K562 (cell line): Measurements from ENCODE around the genes AKAP7, ENPP1 and TAAR8.

GRCh38 chr6:130993420-130993977 lies 69.5 kb downstream of the EPB41L2 start:
- RAMPAGE, long total RNA: no peak
- RRBS: no CpG with 5 or more reads among the region's 12 CpGs
PRO-cap:
- standard: bidirectional peak, plus-strand start at chr6:130993776, minus-strand start at chr6:130993621
- CoPRO, capped RNA only, 2 experiments: peak in 2 of 2 experiments; most common plus-strand start chr6:130993775 (in 1); most common minus-strand start chr6:130993472 (in 1)
- CoPRO, capped and uncapped RNA, 2 experiments: no peak in any of the 2 experiments
- CoPRO, uncapped RNA only, 2 experiments: peak in 1 of 2 experiments; most common plus-strand start chr6:130993569 (in 1); most common minus-strand start chr6:130993502 (in 1)
CAGE:
- cytosol, long polyA plus RNA: no peak
- long polyA plus RNA: no peak
- nucleolus, long total RNA: no peak
- nucleus, long polyA plus RNA: no peak

- RAMPAGE, long total RNA: no peak
- RRBS: no CpG with 5 or more reads among the region's 3 CpGs
PRO-cap:
- standard: no peak
- CoPRO, capped RNA only, 2 experiments: no peak in any of the 2 experiments
- CoPRO, capped and uncapped RNA, 2 experiments: no peak in any of the 2 experiments
- CoPRO, uncapped RNA only, 2 experiments: no peak in any of the 2 experiments
CAGE:
- cytosol, long polyA plus RNA: no peak
- long polyA plus RNA: no peak
- nucleolus, long total RNA: no peak
- nucleus, long polyA plus RNA: no peak
These were observed 546 bp upstream of the EPB41L2 start for GRCh38 chr6:131063644-131063938.

DNA sequence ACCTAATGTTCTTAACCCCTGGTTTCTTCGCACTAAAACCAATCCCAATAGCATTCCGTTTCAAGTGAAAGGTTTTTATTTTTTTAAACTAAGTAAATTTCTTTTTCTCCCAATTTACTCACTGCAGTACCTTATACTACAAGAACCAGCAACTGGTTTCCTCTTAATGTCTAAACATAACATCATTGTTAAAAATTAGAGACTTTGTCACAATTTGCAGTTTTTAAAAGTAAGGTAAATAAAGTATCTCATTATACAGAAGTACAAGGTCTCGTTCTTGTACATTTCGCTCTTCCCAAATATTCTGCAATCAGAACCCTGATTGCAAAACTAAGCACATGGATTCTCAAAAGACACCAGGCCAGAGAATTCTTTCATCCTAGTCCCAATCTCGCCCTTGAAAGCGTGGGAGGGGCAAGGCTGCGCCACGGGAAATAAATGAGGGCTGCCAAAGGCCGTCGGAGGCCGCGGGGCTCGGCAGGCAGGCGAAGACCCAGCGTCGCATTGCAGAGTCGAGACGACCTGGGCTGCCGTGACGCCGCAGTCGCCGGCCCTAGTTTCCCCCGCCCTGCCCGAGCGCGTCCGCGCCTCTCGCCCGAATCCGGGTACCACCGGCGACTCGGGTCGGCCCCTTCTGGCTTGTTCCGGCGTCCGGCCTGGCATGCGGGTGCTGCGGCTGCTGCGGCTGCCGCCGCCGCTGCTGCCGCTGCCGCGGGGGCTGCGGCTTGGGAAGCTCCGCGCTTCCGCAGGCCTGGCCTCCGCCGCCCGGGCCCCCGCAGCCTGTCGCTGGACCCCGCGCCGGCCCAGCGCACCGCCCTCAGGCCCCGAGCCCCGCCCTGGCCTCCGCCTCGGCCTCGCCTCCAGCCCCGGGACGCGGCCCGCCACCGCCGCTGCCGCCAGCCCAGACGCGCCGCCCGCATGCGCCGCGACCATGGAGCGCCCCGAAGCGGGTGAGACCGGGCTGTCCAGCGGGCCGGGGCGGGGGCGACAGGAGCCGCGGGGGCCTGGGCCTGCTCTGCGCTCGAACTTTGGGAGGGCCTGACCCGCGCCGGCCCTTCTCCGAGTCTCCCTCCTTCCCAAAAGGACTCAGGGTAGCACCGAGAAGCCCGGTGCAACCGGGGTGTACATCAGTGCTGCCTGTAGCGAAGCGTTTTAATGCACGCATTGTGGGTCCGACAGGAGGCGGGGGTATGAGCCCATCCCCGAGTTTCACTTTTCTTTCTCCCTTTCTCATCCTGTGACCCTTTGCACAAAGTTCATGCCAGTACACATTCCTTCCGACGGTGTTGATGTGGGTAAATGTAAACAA lies at the start of gene AKAP7:
TSS of gene AKAP7 (plus strand) at position 635 of the 1,309 bp plus-strand sequence.
- RAMPAGE, long total RNA: no peak
- RRBS: 3% methylated on average over 44 of the region's 108 CpGs
PRO-cap:
- standard: bidirectional peak, plus-strand start at position 635 of the sequence, minus-strand start at position 702 of the sequence; bidirectional peak, plus-strand start at position 904 of the sequence, minus-strand start at position 760 of the sequence
- CoPRO, capped RNA only, 2 experiments: peak in 2 of 2 experiments; most common plus-strand start position 904 of the sequence (in 2); most common minus-strand start position 727 of the sequence (in 2)
- CoPRO, capped and uncapped RNA, 2 experiments: peak in 1 of 2 experiments; most common plus-strand start position 904 of the sequence (in 1); most common minus-strand start position 699 of the sequence (in 1)
- CoPRO, uncapped RNA only, 2 experiments: no peak in any of the 2 experiments
CAGE:
- cytosol, long polyA plus RNA: no peak
- long polyA plus RNA: no peak
- nucleolus, long total RNA: no peak
- nucleus, long polyA plus RNA: no peak

GRCh38 chr6:131250094-131250827 lies 115.0 kb downstream of the AKAP7 start:
- RAMPAGE, long total RNA: no peak
- RRBS: no CpG with 5 or more reads among the region's 11 CpGs
PRO-cap:
- standard: no peak
- CoPRO, capped RNA only, 2 experiments: no peak in any of the 2 experiments
- CoPRO, capped and uncapped RNA, 2 experiments: no peak in any of the 2 experiments
- CoPRO, uncapped RNA only, 2 experiments: no peak in any of the 2 experiments
CAGE:
- cytosol, long polyA plus RNA: no peak
- long polyA plus RNA: no peak
- nucleolus, long total RNA: no peak
- nucleus, long polyA plus RNA: no peak

- RAMPAGE, long total RNA: no peak
- RRBS: no CpG with 5 or more reads among the region's 1 CpG
PRO-cap:
- standard: no peak
- CoPRO, capped RNA only, 2 experiments: no peak in any of the 2 experiments
- CoPRO, capped and uncapped RNA, 2 experiments: no peak in any of the 2 experiments
- CoPRO, uncapped RNA only, 2 experiments: no peak in any of the 2 experiments
CAGE:
- cytosol, long polyA plus RNA: no peak
- long polyA plus RNA: no peak
- nucleolus, long total RNA: no peak
- nucleus, long polyA plus RNA: no peak
These were observed 123.8 kb downstream of the AKAP7 start for GRCh38 chr6:131259164-131259456.

DNA sequence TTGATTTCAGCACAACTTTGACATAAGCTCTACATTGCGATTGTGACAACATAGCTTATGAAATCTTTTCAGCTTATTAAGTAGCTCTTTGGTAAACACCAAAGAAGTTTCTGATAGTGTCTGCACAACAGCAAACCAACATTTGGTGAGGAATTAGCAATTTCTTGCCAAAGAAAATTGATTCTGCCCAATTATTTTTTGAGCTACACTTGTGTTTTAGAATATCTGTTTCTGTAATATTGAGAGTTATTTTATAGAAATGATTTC lies 147.2 kb downstream of the AKAP7 start:
- RAMPAGE, long total RNA: no peak
- RRBS: no CpG with 5 or more reads among the region's 1 CpG
PRO-cap:
- standard: no peak
- CoPRO, capped RNA only, 2 experiments: no peak in any of the 2 experiments
- CoPRO, capped and uncapped RNA, 2 experiments: no peak in any of the 2 experiments
- CoPRO, uncapped RNA only, 2 experiments: no peak in any of the 2 experiments
CAGE:
- cytosol, long polyA plus RNA: no peak
- long polyA plus RNA: no peak
- nucleolus, long total RNA: no peak
- nucleus, long polyA plus RNA: no peak

- RAMPAGE, long total RNA: no peak
- RRBS: no CpG with 5 or more reads among the region's 7 CpGs
PRO-cap:
- standard: no peak
- CoPRO, capped RNA only, 2 experiments: no peak in any of the 2 experiments
- CoPRO, capped and uncapped RNA, 2 experiments: no peak in any of the 2 experiments
- CoPRO, uncapped RNA only, 2 experiments: no peak in any of the 2 experiments
CAGE:
- cytosol, long polyA plus RNA: no peak
- long polyA plus RNA: no peak
- nucleolus, long total RNA: no peak
- nucleus, long polyA plus RNA: no peak
These were observed 189.1 kb upstream of the ARG1 start for GRCh38 chr6:131383716-131384530.

DNA sequence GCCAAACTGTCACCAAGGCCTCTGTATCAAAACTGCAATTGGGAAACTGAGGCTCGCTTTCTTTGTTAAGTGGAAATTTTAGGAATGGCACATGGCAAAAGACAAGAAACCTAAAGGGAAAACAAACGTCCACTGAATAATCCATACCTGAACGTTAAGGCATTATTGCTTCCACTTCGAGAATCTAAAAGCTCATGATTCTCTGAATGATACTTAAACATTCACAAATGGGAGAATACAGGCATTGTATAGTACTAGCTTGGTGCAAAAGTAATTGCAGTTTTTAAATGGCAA lies 7.1 kb downstream of the ARG1 start:
- RAMPAGE, long total RNA: no peak
- RRBS: no CpG with 5 or more reads among the region's 4 CpGs
PRO-cap:
- standard: no peak
- CoPRO, capped RNA only, 2 experiments: no peak in any of the 2 experiments
- CoPRO, capped and uncapped RNA, 2 experiments: no peak in any of the 2 experiments
- CoPRO, uncapped RNA only, 2 experiments: no peak in any of the 2 experiments
CAGE:
- cytosol, long polyA plus RNA: no peak
- long polyA plus RNA: no peak
- nucleolus, long total RNA: no peak
- nucleus, long polyA plus RNA: no peak

DNA sequence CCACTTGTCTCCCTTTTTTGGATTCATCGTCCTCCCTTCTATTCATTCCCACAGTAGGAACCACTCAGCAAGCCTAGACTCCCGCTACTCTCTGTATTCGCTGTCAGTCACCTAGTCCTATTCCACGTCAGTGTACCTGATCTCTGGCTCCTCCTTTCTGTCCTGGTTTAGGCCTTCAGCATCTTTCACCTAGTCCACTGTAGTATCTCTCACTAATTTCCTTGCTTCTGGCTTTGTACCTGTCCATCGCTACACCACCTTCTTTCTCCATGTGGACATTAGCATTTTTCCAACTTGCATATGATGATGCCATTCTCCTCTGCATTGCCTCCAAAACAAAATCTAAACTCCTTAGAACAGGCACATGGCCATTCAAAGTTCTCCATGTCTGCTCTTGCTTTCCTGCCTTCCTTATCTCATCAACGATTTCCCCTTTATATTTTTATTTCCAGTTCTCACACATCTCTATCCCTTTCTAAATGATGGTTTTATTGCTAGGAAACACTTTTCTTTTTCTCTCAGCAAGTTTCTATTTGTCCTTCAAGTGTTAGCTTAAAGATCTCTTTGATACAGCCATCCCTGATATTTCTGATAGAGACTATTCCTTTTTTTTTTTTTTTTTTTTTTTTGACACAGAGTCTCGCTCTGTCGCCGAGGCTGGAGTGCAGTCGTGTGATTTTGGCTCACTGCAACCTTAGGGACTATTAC lies 19.0 kb downstream of the MED23 start:
- RAMPAGE, long total RNA: no peak
- RRBS: no CpG with 5 or more reads among the region's 10 CpGs
PRO-cap:
- standard: no peak
- CoPRO, capped RNA only, 2 experiments: no peak in any of the 2 experiments
- CoPRO, capped and uncapped RNA, 2 experiments: no peak in any of the 2 experiments
- CoPRO, uncapped RNA only, 2 experiments: no peak in any of the 2 experiments
CAGE:
- cytosol, long polyA plus RNA: no peak
- long polyA plus RNA: no peak
- nucleolus, long total RNA: no peak
- nucleus, long polyA plus RNA: no peak

- RAMPAGE, long total RNA: no peak
- RRBS: 5% methylated on average over 44 of the region's 117 CpGs
PRO-cap:
- standard: unidirectional peak, plus-strand start at chr6:131808020
- CoPRO, capped RNA only, 2 experiments: peak in 1 of 2 experiments; most common plus-strand start chr6:131808020 (in 1); most common minus-strand start chr6:131807915 (in 1)
- CoPRO, capped and uncapped RNA, 2 experiments: no peak in any of the 2 experiments
- CoPRO, uncapped RNA only, 2 experiments: no peak in any of the 2 experiments
CAGE:
- cytosol, long polyA plus RNA: no peak
- long polyA plus RNA: no peak
- nucleolus, long total RNA: no peak
- nucleus, long polyA plus RNA: no peak
These were observed at the start of gene ENPP1 for GRCh38 chr6:131807466-131808748. ENPP1 (plus strand) TSS chr6:131808020.

DNA sequence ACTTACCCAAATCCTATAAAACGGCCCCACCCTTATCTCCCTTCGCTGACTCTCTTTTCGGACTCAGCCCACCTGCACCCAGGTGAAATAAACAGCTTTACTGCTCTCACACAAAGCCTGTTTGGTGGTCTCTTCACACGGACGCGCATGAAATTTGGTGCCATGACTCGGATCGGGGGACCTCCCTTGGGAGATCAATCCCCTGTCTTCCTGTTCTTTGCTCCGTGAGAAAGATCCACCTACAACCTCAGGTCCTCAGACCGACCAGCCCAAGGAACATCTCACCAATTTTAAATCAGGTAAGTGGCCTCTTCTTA lies 49.4 kb downstream of the CCN2 start:
- RAMPAGE, long total RNA: no peak
- RRBS: no CpG with 5 or more reads among the region's 10 CpGs
PRO-cap:
- standard: no peak
- CoPRO, capped RNA only, 2 experiments: no peak in any of the 2 experiments
- CoPRO, capped and uncapped RNA, 2 experiments: no peak in any of the 2 experiments
- CoPRO, uncapped RNA only, 2 experiments: no peak in any of the 2 experiments
CAGE:
- cytosol, long polyA plus RNA: no peak
- long polyA plus RNA: no peak
- nucleolus, long total RNA: no peak
- nucleus, long polyA plus RNA: no peak

DNA sequence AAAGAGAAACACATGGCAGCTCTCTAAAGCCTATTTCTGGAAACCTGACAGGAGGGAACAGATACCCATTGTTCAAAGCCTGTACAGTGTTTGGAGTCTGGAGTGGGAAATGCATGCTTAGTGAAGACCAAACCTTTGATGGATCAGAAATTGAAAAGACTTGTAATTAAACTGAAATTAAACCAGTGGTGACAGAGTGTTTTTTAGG lies 171.9 kb upstream of the CCN2 start:
- RAMPAGE, long total RNA: no peak
PRO-cap:
- standard: no peak
- CoPRO, capped RNA only, 2 experiments: no peak in any of the 2 experiments
- CoPRO, capped and uncapped RNA, 2 experiments: no peak in any of the 2 experiments
- CoPRO, uncapped RNA only, 2 experiments: no peak in any of the 2 experiments
CAGE:
- cytosol, long polyA plus RNA: no peak
- long polyA plus RNA: no peak
- nucleolus, long total RNA: no peak
- nucleus, long polyA plus RNA: no peak

- RAMPAGE, long total RNA: no peak
- RRBS: no CpG with 5 or more reads among the region's 9 CpGs
PRO-cap:
- standard: no peak
- CoPRO, capped RNA only, 2 experiments: no peak in any of the 2 experiments
- CoPRO, capped and uncapped RNA, 2 experiments: no peak in any of the 2 experiments
- CoPRO, uncapped RNA only, 2 experiments: no peak in any of the 2 experiments
CAGE:
- cytosol, long polyA plus RNA: no peak
- long polyA plus RNA: no peak
- nucleolus, long total RNA: no peak
- nucleus, long polyA plus RNA: no peak
These were observed 184.2 kb upstream of the CCN2 start for GRCh38 chr6:132135305-132135932.

DNA sequence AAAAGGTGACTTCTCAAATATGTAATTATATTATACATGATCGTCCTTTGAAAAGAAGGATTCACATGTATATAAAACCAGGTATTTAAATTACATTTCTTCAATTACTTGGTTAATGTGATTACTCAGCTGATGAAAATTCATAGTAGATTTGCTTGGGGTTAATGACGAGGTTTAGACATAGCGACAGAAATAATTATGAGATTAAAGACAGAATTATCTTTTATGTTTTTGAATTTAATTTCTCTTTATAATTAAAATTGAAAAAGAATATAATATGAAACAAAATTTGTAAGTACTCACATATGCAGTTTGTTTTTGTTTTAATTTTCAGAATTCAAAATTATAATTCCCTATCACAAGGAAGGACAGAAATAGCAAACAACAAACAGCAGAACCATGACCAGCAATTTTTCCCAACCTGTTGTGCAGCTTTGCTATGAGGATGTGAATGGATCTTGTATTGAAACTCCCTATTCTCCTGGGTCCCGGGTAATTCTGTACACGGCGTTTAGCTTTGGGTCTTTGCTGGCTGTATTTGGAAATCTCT lies at the start of gene TAAR8:
TSS of gene TAAR8 (plus strand) at position 379 of the 550 bp plus-strand sequence.
- RAMPAGE, long total RNA: no peak
- RRBS: no CpG with 5 or more reads among the region's 6 CpGs
PRO-cap:
- standard: no peak
- CoPRO, capped RNA only, 2 experiments: no peak in any of the 2 experiments
- CoPRO, capped and uncapped RNA, 2 experiments: no peak in any of the 2 experiments
- CoPRO, uncapped RNA only, 2 experiments: no peak in any of the 2 experiments
CAGE:
- cytosol, long polyA plus RNA: no peak
- long polyA plus RNA: no peak
- nucleolus, long total RNA: no peak
- nucleus, long polyA plus RNA: no peak

DNA sequence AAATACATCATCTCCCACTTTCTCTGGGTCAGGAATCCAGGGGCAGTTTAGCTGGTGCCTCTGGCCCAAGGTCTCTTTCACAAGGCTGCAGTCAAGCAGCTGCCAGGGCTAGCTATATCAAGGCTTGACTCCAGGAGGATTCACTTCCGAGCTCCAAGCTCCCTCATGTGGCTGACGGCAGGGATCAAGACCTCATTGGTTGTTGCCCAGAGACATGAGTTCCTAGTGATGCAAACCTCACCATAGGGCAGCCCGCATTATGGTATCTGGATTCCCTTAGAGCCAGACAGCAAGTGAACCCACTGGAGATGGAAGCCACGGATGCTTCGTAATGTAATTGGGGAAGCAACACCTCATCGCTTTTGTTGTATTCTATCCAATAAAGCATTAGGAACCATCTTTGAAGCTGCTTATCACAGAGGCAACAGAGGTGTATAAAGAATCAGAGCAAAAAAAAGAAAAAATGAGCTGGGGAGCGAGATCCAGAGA lies 1.4 kb upstream of the VNN1 start:
- RAMPAGE, long total RNA: no peak
- RRBS: no CpG with 5 or more reads among the region's 7 CpGs
PRO-cap:
- standard: no peak
- CoPRO, capped RNA only, 2 experiments: no peak in any of the 2 experiments
- CoPRO, capped and uncapped RNA, 2 experiments: no peak in any of the 2 experiments
- CoPRO, uncapped RNA only, 2 experiments: no peak in any of the 2 experiments
CAGE:
- cytosol, long polyA plus RNA: no peak
- long polyA plus RNA: no peak
- nucleolus, long total RNA: no peak
- nucleus, long polyA plus RNA: no peak

DNA sequence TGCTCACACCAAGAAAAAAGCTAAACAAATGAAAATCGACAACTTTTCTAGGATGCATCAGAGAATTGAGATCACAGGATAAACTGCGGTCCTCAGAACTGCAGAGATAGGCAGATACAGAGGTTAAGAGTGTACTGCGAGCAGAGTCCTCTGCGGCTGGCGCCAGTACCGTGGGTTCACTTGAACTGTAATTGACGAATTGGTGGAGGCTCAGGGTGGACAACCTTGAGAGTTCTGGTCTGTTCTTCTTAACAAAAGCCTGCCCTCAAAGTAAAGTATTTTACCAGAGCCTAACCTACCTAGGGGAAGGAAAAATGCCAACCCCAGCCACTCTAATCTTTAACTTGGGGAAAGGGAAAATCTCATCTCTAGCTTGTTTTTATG lies 2.4 kb upstream of the VNN1 start:
- RAMPAGE, long total RNA: no peak
- RRBS: no CpG with 5 or more reads among the region's 7 CpGs
PRO-cap:
- standard: no peak
- CoPRO, capped RNA only, 2 experiments: no peak in any of the 2 experiments
- CoPRO, capped and uncapped RNA, 2 experiments: no peak in any of the 2 experiments
- CoPRO, uncapped RNA only, 2 experiments: no peak in any of the 2 experiments
CAGE:
- cytosol, long polyA plus RNA: no peak
- long polyA plus RNA: no peak
- nucleolus, long total RNA: no peak
- nucleus, long polyA plus RNA: no peak

DNA sequence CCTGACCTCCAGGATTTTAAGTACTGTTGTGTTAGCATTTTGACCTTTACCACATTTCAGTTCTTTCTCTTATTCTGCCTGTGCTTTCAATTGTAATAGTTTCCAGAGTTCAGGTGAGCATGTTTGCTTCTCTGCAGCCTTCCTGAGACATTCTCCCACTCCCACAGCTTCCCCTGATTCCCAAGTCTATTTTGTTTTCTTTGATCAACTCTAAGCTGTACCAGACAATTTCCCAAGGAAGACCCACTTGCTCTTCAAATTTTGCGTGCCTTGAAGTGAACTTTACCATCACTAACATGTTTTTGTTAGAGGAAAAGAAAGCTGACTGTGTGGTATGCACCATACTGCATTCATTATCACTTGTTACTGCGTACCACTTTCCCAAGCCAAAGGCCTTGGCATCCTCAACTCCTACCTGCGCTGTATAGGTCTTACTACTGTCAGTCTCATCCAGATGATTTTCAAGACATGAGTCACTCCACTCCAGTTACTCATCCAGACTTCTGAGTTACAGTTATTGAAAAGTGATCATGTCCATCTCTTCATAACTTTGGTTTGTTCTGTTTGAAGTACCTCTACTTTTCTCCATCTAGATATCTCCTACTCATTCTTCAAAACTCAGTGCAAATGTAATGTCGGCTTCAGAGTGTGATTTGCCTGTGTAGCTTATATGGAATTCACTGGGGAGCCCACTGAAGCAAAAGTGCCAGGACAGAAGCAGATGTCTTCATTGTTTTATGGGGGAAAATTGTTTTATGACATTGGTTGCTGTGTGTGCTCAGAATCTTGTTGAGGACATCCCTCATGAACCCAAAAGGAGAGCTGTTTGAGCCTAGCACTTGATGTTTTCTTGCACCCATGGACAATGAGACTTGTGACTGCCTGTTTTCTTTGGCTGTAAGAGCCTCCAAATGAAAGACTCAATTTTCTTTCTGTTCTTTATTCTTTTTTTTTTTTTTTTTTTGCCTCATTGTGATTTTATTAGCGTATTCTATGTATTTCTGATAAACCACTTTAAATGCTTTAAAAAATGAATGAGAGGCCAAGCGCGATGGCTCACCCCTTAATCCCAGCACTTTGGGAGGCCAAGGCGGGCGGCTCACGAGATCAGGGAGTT lies 5.3 kb downstream of the RPS12 start:
- RAMPAGE, long total RNA: no peak
- RRBS: no CpG with 5 or more reads among the region's 10 CpGs
PRO-cap:
- standard: unidirectional peak, plus-strand start at position 99 of the sequence; unidirectional peak, plus-strand start at position 1,075 of the sequence
- CoPRO, capped RNA only, 2 experiments: peak in 2 of 2 experiments; most common plus-strand start position 93 of the sequence (in 1); most common minus-strand start position 426 of the sequence (in 1)
- CoPRO, capped and uncapped RNA, 2 experiments: peak in 2 of 2 experiments; most common plus-strand start position 183 of the sequence (in 1)
- CoPRO, uncapped RNA only, 2 experiments: peak in 2 of 2 experiments; most common plus-strand start position 531 of the sequence (in 1)
CAGE:
- cytosol, long polyA plus RNA: no peak
- long polyA plus RNA: no peak
- nucleolus, long total RNA: no peak
- nucleus, long polyA plus RNA: no peak

DNA sequence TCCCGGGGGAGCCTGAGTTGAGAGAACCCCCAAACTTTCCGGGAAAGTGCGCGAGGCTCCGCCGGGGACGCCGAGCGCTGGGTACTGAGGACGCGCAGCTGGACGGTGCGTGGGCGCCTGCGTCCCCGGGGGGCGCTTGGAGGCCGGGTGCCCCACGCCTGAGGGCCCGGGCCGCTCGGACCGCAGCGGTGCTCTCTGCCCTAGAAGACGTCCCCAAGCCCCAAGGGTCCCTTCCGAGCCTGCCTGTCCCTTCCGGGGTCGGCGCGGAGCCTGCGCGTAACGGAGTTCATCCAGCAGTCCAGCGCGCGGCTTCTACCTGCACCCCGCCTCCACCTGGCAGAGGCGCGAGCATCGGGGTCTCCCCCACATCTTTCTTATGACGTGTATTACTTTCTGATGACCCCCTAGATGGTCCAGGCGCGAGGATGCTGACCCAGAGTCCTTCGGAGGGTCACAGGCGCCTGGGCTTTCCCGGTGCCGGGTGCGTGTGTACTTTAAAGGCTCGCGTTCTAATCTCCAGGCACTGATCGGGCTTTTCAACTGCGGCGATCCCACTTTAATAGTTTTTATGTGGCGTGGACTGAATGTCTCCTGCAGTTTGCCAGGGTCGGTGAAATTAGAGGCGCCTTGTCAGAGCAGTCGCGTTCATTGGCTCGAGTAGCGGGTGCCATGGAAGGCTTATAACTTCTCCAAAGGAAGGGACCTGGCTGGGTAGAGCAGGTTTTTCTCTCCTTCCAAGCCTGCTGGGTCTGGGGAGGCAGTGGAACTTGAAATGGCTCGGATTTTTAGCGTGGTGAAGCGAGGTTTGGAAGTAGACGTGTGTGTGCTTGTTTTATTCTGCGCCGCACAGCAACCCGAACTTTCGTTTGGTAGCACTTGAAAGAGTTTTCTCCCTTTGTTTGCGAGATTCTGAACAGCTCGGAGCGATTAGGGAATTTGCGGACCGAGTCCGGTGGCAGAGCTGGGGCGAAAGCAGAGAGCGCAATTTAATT lies 925 bp downstream of the EYA4 start:
- RAMPAGE, long total RNA: no peak
- RRBS: 34% methylated on average over 20 of the region's 76 CpGs
PRO-cap:
- standard: no peak
- CoPRO, capped RNA only, 2 experiments: no peak in any of the 2 experiments
- CoPRO, capped and uncapped RNA, 2 experiments: no peak in any of the 2 experiments
- CoPRO, uncapped RNA only, 2 experiments: no peak in any of the 2 experiments
CAGE:
- cytosol, long polyA plus RNA: no peak
- long polyA plus RNA: no peak
- nucleolus, long total RNA: no peak
- nucleus, long polyA plus RNA: no peak